Placental epithelial cell (primary cell): ENCODE data around the gene TMEM238L.

- CAGE, long polyA plus RNA = no peak
Measured at GRCh38 chr17:10096018-10096969, 102.1 kb downstream of the GAS7 start.

GRCh38 chr17:10104179-10105346 lies 93.8 kb downstream of the GAS7 start:
- CAGE, long polyA plus RNA = no peak

GRCh38 chr17:10105347-10105586 lies 93.1 kb downstream of the GAS7 start:
- CAGE, long polyA plus RNA = no peak

GRCh38 chr17:10105587-10106048 lies 92.8 kb downstream of the GAS7 start:
- CAGE, long polyA plus RNA = no peak

DNA sequence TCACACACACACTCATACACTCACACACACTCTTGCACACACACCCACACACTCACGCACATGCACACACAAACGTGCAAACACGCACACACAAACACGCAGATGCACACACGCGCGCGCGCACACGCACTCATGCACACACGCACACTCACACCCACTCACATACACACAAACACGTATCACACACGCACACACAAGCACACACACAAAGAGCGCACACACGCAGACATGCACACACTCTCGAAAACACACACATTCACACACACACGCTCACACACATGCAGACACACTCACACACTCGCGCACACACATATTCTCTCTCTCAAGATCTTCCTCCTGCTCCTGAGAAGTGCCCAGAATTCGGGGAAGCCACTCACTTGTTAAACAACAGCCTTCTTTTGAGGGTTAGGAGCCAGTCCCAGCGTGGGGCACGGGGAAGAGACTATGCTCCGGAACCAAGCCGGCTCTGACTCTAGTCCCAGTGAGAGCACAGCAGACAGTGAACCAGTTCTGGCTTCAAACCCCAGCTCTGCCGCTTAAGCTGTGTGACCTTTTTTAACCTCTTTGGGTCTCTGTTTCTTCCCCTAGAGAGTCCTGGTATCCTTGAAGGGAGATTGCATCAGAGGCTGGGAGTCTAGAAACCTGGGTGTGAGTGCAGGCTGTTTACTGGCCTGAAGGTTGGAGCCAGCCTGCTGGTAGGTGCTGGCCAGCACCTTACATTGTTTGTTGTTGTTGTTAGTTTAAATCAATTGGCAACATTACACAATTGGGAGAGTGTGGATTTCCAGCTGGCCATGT lies 71.9 kb downstream of the GAS7 start:
- CAGE, long polyA plus RNA = no peak

- CAGE, long polyA plus RNA = no peak
Measured at GRCh38 chr17:10171584-10172506, 26.6 kb downstream of the GAS7 start.

GRCh38 chr17:10197193-10197649 lies 1.2 kb downstream of the GAS7 start:
- CAGE, long polyA plus RNA = no peak

DNA sequence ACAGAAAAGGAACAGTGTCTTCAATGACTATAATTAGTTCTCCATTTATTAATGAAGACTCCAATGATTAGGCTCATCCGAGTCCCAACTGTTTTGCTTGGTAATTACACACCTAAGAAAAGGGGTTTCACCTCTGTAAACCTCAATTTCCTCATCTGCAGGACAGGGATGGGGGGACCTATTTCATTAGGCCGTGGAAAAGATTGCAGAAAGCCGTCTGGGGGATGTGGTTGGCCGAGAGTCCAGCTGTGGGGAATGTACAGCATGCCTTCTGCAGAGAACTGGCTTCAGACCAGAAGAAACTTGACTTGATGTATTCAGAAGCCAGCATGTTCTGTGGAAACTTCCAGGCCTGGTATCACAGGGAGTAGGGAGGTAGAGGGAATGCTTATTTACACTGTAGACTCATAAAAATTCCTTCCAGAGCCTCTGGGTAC lies 11.6 kb upstream of the GAS7 start:
- CAGE, long polyA plus RNA = no peak

DNA sequence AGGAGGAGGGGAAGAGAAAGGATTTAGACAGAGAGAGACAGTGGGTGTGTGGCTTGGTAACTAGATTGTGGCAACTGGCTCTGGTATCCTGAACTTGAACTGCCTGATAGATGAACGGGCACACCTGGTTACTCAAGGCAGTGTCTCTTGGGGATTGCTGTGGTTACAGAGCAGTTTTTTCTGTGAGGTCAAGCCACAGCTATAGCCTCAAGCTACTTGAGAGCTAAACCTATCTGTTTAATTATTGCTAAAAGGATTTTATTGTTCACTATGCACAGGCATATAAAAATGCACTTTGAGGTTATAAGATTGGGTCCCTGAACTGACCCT lies 29.8 kb upstream of the MYH2 start:
- CAGE, long polyA plus RNA = no peak

DNA sequence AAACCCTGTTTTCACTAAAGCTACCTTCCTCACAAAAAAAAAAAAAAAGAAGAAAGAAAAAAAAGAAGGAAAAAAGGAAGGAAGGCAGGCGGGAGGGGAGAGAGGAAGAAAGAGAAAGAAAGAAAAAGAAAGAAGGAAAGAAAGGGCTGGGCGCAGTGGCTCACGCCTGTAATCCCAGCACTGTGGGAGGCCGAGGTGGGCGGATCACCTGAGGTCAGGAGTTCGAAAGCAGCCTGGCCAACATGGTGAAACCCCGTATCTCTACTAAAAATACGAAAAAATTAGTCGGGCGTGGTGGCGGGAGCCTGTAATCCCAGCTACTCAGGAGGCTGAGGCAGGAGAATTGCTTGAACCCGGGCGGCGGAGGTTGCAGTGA lies 354 bp upstream of the TMEM220 start:
- CAGE, long polyA plus RNA = no peak

DNA sequence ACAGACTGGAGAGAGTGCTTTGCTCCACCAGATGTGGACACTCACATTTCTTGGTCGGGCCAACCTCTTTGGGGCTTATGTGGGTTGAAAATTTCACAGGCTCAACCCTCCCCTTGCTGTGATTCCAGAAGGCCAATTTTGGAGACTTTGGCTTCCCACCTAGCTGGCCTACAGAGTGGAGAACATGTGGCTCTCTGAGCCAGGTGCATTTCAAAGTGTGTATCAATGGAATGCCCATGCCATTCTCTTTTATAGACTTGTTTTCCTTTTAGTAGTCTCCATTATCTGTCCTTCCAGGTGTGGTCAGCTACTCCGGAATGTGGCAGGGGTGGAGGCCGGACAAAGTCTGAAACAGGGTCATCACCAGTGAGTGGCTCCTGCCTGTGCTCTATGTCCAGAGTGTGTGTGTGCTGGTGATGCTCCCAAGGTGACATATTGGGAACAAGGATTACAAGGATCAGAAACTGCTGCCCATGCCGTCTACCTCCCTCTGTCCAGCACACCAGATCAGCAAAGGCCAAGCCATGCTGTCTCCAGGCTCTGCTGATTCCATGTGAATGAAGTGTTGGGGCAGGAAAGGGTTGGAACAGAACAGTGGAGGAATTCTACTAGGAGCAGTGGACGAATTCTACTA lies 3.8 kb upstream of the TMEM220 start:
- CAGE, long polyA plus RNA = no peak

GRCh38 chr17:10737804-10738388 lies 8.1 kb upstream of the TMEM220 start:
- CAGE, long polyA plus RNA = no peak

DNA sequence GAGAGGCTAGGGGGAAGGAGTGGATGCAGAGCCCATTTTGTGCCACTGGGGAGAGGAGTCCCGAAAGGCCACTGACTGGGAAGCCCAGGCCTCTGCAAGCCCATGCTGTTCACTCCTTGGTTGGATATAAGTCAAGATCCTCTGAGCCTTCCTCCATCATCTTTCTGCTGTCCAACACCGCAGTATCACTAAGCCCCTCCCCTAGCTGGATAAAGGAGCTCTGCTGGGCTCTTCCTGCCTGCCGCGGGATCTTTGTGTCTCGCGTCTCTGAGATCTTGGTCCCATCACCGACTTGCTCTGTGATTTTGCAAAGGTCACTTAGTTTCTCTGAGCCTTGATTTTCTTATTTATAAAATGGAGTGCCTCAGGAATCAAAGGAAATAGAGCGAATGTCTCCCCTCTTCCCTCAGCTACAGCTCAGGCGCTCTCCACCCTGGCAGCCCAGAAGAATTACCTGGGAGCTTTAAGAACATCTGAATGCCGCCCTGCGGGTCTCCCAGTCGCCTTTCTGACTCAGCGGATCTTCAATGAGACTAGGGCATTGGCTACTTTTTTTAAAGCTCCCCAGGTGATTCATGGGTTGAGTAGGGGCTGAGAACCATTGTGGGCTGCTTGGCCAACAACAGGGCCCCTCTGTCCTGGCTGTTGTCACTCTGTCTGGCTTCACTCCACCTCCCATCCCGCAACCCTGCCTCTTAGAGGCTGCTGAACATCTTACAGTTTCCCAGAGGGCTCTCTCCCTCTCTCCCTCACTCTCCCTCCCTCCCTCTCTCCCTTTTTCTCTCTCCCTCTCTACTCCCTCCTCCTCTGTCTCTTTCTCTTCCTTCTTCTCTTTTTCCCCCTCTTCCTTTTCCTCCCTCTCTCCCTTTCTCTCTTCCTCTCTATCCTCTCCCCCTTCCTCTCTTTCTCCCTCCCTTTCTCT lies 25.3 kb upstream of the TMEM220 start:
- CAGE, long polyA plus RNA = no peak

- CAGE, long polyA plus RNA = no peak
Measured at GRCh38 chr17:10777217-10777370, 26.8 kb downstream of the TMEM238L start.

DNA sequence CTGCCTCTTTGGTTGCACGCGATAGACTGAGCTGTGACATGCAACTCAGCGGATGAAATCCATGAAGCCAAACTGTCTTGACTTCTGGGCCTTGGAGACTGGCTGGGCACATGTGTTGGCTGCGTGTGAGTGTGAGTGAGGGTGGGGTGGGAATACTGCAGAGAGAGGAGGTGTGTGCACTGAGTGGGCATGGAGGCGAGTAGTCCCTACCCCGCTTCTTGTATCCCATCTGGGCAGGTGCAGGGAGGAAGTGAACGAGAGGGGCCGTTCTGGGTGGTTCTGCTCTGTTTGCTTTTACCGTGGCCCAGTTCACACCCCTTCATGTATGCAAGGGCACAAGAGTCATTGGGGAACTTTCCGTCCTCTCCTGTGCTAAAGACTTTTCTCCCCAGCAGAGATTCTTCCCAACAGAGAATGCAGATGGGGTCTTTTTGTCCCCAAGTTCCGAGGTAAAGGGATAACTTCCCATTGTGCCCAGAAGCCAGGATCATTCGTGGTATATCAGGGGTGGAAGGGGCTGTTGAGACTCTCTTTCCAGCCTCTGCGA lies 970 bp downstream of the TMEM238L start:
- CAGE, long polyA plus RNA = no peak

- CAGE, long polyA plus RNA = no peak
Measured at GRCh38 chr17:10803403-10804433, at the start of gene TMEM238L. TMEM238L (minus strand) TSS chr17:10804099.

DNA sequence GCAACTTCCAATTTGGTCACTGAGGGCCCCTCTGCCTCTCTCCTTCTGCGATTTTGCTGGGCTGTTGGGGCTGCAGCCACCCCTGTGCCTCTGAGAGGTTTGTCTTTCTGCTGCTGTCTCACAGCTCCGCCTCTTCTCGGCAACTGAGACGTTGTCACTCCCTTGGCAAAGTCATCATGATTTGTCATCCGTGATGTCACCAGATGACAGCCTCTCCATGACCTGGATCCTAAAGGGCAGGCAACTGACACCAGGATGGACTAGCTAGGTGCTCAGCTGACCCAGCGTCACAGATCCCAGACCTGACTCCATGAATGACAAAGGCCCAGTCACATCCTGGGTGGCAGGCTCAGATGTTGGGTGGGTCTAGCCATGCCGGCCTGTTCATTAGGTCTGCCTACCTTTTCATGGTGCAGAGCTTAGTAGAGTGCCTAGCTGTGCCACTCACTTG lies 3.7 kb upstream of the TMEM238L start:
- CAGE, long polyA plus RNA = no peak

DNA sequence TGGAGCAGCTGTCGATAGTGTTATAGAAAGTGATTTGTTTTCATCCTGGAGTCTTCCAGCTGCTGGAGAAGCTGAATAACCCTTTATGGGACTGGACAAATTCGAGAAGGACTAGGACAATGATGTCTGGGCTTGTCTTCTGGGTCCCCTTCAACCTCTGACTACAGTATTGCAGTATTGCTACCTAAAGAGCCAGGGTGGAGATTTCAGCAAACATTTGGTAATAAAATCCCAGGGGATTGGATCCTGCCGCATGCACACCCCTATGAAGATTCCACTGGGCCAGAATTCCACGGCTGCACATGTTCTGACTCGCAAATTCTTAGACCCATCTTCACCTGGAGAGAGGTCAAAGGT lies 93.5 kb upstream of the PIRT start:
- CAGE, long polyA plus RNA = no peak

GRCh38 chr17:12043101-12043993 lies 22.7 kb downstream of the MAP2K4 start:
- CAGE, long polyA plus RNA = no peak

DNA sequence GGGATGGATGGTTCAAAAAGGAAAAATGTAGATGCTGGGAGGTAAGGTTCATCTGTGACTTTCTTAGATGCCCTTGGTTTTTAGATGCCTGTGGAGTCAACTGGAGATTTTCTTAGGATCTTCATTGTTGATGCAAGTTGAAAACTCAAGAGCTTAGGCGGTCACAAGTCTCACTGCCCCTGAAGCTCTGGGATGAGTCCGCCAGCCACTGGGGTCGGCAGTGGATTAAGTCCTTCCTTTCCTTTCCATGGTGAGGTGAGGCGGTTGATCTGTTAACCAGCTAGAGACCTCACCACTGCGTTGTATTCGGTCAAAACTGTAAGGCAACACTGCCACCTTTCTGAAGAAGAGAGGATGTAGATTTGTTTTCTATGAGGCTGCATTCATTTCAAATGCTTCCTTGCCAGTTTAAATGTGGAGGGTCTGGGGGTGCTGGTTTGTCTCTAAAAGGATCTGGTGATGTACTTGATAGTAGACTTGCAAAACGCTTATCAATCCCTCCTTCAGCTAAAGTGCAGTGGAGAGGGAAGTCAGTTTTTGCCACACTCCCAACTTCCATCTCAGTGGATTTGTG lies 1.6 kb downstream of the MYOCD start:
- CAGE, long polyA plus RNA = no peak